Metastatic Breast Carcinoma in the Ovary (tissue), 3 donors: Measurements from ENCODE around the gene ACSF3.

GRCh38 chr16:88264444-88265517 lies 118.0 kb upstream of the ZNF469 start:
- PRO-cap, 3 experiments, result no peak in any of the 3 experiments

DNA sequence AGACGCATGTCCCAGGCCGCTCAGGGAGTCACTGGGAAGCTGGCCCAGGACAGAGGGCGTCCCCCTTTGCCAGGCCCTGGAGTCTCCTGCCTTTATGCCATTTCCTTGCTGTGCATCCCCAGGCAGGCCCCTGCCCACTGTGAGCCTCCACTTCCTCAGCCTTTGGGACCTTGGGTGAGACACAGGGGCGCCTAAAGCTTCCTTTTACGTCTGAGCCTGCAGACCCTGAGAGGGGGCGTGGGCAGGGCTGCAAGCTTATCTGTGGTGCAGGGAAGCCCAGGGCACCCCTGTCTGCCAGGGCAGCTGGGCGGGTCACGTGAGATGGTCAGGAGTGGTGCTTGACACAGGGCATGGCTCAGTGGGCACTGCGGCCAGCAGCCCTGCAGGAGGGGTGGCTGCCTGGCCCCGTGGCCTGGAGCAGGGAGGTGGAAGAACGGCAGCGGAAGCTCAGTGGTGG lies 54.9 kb upstream of the ZC3H18 start:
- PRO-cap, 3 experiments, result no peak in any of the 3 experiments

DNA sequence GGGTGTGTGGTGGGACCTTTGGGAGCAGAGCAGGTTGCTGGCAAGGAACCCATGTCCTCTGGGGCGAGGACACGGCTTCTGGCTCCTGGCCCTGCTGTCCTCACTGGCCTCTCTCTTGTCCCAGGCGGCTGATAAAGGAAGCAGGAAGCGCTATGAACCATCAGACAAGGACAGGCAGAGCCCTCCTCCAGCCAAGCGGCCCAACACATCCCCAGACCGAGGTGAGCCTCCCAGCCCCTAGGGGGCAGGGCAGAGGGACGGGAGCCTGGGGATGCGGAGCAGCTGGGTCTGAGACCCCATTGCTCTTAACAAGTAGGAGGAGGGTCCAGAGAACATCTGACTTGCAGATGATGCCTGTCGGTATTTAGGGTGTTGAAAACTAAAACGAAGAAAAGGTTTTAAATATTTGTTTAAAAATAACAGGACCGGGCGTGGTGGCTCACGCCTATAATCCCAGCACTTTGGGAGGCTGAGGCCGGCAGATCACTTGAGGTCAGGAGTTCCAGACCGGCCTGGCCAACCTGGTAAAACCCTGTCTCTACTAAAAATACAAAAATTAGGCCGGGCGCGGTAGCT lies 9.7 kb upstream of the IL17C start:
- PRO-cap, 3 experiments, result no peak in any of the 3 experiments

DNA sequence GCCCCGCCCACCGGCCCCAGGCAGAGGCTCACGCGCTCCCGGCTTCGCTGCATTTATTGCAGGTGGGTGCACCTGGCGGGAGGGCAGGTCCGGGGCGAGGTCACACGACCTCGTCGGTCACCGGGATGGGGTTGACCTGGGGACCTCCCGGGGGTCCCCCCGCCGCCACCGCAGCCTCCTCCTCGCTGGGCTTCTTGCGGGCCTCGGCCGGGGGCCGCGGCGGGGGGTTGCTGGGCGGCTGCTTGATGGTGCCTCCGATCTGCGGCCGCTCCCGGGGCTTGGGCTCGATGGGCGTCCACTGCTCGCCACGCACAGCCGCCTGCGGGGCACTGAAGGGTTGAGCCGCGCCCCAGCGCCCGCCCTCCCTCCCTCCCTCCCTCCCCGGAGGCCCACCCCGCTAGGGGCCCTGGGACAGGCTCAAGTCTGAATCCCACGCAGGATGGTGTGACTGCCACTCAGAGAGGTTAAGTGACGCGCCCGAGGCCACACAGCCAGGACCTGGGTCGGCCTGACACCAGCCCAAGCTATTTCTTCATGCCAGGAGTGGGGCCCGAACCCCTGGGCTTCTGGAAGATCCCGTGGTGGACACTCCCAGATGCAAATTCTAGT lies 5.0 kb downstream of the IL17C start:
- PRO-cap, 3 experiments, result no peak in any of the 3 experiments

DNA sequence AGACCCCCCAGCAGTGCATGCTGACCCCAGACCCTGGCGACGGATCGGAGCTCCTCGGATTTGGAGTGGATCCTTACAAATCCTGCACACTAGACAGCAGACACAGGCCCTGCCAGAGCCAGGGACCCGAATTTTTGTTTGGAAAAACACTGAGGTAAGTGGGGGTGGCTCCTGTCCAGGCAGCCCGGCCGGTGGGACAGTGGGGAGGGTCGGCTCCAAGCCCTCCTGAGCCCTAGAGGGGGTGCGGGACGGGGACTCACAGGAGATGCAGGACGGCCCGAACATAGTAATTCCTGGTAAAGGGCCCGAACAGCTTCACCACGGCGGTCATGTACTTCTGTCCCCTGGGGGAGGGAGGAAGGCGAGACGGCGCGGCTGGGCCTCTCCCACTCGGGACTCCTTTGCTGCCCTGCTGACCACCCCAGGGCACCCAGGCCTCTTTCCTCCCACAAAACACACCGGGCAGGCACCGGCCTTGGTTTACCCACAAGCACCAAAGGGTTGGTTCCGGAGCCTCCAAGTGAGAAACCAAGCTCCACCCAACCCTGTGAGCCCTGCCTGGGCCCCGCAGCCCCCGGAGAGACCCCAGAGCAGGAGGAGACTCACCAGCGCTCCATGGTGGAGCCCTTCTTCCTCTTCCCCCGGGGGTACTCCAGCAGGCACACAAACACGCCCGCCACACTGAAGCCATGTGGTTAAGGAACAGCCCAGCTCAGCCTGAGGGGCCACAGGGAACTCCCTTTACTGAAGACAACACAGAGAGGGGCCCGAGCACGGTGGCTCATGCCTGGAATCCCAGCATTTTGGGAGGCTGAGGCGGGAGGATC lies 4.1 kb downstream of the CYBA start:
- PRO-cap, 3 experiments, result no peak in any of the 3 experiments

DNA sequence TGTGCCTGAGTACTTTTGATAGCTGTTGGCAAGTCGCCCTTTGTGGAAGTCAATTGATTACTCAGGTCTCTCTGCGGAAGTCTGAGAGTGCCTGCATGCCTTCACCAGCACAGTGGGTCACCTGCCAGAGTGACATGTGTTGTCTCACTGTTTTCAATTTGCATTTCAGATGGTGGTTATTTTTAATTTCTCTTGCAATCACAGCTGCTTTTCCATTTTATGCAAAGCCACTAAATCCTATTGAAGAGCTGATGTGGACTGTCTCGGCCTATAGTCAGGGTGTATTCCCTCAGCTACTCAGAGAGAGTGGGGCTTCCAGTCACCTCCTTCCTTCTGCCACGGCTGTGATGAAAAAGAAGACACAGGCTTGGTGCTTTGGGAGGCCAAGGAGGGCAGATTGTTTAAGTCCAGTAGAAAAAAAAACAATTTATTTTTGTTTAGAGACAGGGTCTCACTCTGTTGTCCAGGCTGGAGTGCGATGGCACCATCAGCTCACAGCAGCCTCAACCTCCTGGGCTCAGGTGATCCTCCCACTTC lies 2.5 kb upstream of the MVD start:
- PRO-cap, 3 experiments, result no peak in any of the 3 experiments

- PRO-cap, 3 experiments, result no peak in any of the 3 experiments
Measured at GRCh38 chr16:88727793-88728562, 21.7 kb downstream of the CTU2 start.

GRCh38 chr16:88755165-88756036 lies 29.6 kb downstream of the PIEZO1 start:
- PRO-cap, 3 experiments, result no peak in any of the 3 experiments

DNA sequence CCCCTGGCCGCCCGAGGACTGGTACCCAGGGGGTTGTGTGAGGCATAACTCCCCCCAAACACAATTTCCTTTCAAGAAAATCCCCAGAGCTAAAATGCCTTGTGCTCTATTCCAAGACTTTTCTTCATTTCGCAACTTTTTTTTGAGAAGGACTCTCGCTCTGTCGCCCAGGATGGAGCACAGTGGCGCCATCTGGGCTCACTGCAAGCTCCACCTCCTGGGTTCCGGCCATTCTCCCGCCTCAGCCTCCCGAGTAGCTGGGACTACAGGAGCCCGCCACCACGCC lies 815 bp upstream of the APRT start:
- PRO-cap, 3 experiments, result peak in 1 of 3 experiments; most common minus-strand start position 131 of the sequence (in 1)

DNA sequence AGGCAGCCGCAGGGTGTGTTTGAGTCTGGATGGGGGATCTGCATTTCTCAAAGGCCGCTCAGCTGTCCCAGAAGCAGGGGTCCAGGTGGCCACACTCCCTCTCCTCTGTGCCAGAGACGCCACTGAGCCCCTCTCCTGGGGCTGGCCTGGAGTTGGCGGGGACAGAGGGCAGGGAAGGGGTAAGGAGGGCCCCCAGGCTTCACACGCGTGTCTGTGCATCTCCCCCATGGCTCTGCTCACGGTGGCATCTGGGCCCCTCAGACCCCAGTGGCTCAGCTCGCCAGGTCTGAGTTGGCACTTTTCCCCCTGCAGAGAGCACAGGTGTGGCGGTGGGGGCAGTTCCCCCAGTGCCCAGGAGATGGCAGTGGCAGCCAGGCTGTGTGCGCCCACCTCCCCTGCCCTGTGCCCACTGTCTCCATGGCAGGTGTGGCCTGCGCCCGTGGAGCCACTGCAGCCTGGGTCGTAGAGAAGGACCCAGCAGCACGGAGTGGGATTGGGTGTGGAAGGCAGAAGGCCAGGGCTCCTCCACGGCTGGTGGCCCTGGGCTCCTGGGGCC lies 4.2 kb upstream of the APRT start:
- PRO-cap, 3 experiments, result no peak in any of the 3 experiments

- PRO-cap, 3 experiments, result peak in 3 of 3 experiments; most common minus-strand start chr16:88864904 (in 3)
Measured at GRCh38 chr16:88864692-88865208, 1.7 kb downstream of the PABPN1L start.

- PRO-cap, 3 experiments, result no peak in any of the 3 experiments
Measured at GRCh38 chr16:88870526-88871216, 4.2 kb upstream of the PABPN1L start.

- PRO-cap, 3 experiments, result no peak in any of the 3 experiments
Measured at GRCh38 chr16:88883031-88883720, 16.7 kb upstream of the PABPN1L start.

GRCh38 chr16:88902762-88903820 lies 36.6 kb upstream of the PABPN1L start:
- PRO-cap, 3 experiments, result no peak in any of the 3 experiments

GRCh38 chr16:88905537-88905849 lies 39.0 kb upstream of the PABPN1L start:
- PRO-cap, 3 experiments, result no peak in any of the 3 experiments

- PRO-cap, 3 experiments, result no peak in any of the 3 experiments
Measured at GRCh38 chr16:88941713-88942410, 35.1 kb downstream of the CBFA2T3 start.

GRCh38 chr16:89093527-89094024 lies at the start of gene ACSF3:
Gene ACSF3, plus strand, starts transcription at chr16:89093852.
- PRO-cap, 3 experiments, result peak in 3 of 3 experiments; most common plus-strand start chr16:89093852 (in 2); most common minus-strand start chr16:89093773 (in 1)

DNA sequence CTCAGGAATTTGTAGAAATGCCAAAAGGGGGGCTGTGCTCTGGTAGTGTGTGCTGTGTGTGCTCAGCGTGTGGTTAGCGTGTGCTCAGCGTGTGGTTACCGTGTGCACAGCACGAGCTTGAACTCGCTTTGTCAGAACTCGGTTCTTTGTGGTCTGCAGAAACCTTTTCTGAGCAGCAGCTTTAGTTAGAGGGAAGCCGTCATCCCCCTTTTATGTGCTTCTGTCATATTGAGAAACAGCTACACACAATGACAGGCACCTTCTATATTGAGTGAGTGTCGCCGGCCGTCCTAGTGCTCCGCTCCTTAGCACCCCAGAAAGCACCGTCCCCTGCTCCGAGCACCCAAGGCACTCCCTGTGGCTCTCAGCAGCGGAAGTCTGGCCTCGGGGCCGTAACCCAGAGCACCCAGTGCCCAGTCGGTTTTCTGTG lies 3.5 kb downstream of the ACSF3 start:
- PRO-cap, 3 experiments, result no peak in any of the 3 experiments

GRCh38 chr16:89103114-89103550 lies 9.5 kb downstream of the ACSF3 start:
- PRO-cap, 3 experiments, result no peak in any of the 3 experiments

- PRO-cap, 3 experiments, result no peak in any of the 3 experiments
Measured at GRCh38 chr16:89269051-89269537, 51.6 kb downstream of the ZNF778 start.